Measurements from ENCODE around the gene SPESP1.

DNA sequence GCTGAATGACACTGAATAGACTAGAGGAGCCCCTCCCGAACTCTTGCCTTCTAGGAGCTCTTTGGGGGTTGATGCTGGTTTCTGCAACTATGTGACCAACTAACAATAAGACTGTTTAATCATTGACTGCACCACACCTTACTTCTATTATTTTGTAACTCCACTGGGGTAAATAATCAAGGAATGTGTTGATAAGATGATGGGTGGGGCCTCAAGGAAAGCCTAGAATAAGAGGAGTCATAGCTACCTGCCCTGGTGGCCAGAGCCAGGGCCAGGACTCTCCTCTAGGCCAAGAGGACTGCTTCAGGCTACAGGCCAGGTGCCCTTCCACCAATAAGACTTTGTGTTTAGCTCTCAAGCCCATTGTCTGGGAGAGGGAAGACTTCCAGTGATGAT is 41.2 kb upstream of the PIAS1 start:
- PRO-cap, 7 experiments, result no peak in any of the 7 experiments

GRCh38 chr15:68106225-68106508 is 52.1 kb downstream of the PIAS1 start:
- PRO-cap, 7 experiments, result no peak in any of the 7 experiments

DNA sequence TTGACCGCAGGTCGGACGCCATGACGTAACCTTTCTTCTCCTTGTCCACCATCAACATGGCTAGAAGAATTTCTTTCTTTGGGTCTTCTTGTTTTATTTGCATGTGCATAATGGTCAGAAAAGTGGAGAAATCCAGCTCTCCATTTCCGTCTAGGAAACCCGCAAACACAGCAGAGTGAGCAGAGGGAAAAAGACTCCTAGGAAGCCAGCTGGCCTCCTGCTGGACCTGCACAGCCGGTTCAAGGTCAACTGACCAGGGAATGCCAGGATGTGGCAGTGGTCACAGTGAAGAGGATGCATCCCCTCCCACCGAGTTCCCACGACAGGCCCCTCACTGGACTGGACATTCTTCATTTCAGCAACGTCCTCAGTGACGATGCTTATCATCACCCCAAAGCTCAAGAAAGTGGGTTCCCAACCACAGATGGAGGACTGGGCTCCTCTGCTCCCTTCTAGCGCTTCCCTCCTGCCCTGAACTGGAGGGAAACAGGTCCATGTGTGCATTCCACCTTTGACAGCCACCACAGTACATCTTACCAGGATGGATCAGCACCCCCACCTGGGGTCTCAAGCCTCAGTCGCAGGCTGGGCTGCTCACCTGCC is 7.6 kb downstream of the CALML4 start:
- PRO-cap, 7 experiments, result no peak in any of the 7 experiments

DNA sequence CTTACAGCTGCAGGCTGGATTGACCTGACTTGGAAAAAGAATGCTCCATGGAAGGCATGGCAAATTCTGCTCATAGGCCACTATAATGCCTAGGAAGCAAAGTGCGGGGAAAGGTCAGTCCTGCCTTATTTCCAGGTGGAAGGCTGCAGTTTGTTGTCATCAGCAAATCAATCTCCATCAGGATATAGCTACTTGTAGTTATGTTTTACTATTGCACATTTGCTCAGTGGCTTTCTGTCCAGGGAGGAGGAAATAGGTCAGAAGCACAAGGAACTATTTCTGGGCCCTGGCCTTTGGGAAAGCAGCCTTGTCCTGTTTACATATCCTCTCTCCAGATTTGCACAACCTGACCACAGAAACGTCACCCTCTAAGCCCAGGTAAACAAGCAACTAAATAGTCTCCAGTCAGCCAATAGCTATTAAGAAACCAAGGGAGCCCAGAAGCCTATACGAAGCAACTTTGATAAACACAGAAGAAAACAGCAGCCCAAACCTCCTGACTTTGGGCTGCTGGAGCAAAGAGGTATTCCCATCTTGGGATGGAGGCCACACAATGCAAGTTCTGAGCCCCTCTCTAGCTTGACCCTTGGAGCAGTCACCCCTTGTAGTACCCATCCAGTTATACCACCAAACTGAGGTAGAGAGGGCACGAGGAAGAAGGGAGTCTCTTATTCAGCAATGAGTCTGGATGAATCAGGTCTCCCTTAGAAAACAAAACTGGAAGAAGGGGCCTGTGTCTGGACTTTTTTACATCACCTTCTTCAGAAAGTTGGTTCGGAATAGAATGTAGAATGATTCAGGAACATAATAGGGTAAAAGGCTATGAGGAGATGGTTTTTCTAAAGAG is 2.3 kb upstream of the FEM1B start:
- PRO-cap, 7 experiments, result no peak in any of the 7 experiments

- PRO-cap, 7 experiments, result no peak in any of the 7 experiments
Measured at GRCh38 chr15:68290485-68291118, 13.1 kb downstream of the FEM1B start.

GRCh38 chr15:68326498-68327709 is 49.4 kb downstream of the FEM1B start:
- PRO-cap, 7 experiments, result no peak in any of the 7 experiments

DNA sequence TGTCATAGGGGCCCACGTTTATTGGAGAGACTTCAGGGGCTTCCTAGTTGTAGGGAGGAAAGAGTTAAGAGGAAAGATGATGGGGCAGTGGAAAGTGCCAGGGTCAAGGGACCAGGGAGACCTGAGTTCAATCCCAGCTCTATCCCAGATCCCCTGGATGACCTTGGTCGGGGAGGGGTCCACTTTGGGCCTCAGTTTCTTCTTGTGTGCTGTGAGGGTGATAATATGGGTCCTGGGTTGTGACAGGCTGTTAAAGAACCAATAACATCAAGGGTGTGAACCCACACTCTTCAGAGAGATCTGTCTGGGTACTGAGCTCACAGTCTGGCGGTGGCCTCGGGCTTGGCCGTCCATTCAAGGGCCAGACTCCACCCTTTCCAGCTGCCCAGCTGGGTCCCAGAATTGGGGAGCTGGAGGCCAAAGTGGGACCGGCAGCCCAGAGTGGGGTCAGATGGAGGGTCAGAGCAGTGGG is 1.2 kb downstream of the CORO2B start:
- PRO-cap, 7 experiments, result no peak in any of the 7 experiments

GRCh38 chr15:68599619-68600170 is 20.9 kb downstream of the CORO2B start:
- PRO-cap, 7 experiments, result no peak in any of the 7 experiments

GRCh38 chr15:68616474-68616940 is 37.7 kb downstream of the CORO2B start:
- PRO-cap, 7 experiments, result no peak in any of the 7 experiments

DNA sequence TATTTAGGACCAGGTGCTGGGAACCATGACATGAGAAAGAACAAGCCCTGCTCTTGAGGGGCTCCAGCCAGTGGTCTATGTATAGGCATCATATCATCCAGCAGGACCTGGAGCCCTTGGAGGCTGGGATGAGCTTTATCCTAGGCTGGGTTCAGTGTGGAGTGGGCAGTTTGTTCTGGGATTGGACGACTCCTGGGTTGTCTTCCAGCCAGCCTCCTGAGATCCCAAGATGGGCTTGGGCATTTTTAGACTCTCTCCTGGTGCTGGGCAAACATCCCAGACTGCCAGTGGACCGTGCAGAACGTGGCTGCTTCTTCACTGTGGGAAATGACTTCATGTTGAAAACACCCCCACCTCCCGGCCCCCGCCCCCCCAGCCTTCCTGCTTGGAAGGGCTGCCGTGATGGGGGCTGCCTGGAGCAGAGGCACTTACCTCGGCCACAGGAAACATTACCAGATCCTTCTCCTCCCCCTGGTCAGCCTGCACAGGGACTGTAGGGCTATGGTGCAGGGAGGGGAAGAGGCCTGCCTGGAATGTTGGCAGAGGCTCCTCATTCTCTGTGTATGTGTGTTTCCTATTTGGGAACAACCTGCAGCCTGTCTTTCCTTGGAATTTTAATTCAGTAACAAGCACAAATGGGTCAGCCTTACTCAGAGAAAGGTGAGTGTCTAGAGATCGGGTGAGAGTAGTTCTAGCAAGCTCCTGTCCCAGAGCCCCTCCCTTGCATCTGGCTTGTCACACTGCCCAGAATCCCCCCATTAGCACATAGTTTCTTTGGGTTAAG is 90.9 kb downstream of the ANP32A start:
- PRO-cap, 7 experiments, result no peak in any of the 7 experiments

GRCh38 chr15:68929812-68931267 is at the start of gene SPESP1:
TSS of gene SPESP1 (plus strand) at chr15:68930525.
- PRO-cap, 7 experiments, result peak in 2 of 7 experiments; most common plus-strand start chr15:68930525 (in 2)

GRCh38 chr15:69161554-69162246 is 1.3 kb downstream of the GLCE start:
- PRO-cap, 7 experiments, result no peak in any of the 7 experiments

DNA sequence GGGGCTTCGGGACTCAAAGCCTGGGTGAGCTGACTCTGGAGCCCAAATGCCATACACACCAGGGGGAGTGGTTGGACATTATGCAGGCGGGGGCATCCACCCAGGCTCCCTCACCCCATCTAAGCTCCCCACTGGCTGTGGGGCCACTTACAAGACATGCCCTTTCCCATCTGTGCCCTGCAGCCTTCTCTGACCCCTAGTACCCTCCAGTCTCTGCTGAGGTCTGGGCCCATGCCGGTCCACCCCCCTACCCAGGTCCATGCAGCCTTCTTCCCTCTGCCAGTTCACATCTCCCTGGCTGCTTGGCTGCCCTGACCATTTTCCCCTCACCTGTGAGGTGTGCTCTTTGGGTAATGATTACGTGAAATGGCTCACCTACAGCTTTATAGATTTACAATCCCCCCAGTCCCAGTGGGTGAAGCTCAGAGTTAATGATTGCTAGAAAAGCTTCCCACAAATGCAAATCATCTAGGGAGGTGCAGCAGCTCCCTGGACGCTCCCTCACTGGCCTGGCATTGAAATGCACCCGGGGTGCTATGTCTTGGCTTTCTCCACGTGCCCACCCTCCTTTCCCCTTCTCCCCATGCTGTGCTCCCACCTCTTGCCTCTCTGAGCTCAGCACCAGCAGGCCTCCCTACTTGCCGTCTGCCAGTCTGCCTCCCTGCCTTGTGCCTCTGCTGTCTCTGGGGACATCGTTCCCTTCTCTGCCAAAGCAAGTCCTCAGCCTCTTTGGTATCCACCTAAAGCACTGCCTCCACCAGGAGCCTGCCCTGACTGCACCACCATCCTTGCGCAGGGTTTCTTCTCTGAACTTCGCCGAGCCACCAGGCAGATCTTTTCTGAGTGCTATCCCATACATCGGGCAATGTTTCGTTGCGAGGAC is 18.7 kb downstream of the PAQR5 start:
- PRO-cap, 7 experiments, result no peak in any of the 7 experiments

DNA sequence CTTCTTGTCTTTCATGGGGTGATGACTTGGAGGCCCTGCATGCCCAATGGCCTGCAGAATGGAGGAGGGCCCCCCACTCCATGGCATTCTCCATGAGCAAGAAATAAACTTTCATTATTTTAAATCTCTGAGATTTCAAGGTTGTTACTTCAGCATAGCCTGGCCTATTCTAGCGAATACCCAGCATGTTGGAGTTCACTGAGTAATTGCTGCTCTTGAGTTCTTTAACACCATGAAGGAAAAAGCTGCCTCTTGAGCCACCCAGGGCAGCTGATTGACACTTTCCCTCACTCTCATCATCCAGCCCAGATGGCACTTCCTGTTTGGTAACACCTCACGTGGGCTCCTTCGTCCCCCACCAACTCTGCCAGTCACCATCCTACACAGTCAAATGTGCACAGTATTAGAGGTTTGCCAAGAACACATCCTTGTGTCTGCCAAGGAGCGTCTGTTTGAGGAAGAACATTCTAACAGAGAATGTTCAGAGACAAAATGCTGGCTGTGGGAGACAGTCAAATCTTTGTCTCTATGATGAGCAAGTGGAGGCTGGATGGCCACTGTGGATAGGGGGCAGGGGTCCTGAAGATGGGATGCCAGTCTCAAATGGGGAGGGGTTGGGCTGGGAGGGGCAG is 266.3 kb downstream of the RPLP1 start:
- PRO-cap, 7 experiments, result peak in 4 of 7 experiments; most common plus-strand start position 390 of the sequence (in 2); most common minus-strand start position 370 of the sequence (in 1)

- PRO-cap, 7 experiments, result no peak in any of the 7 experiments
Measured at GRCh38 chr15:69719418-69719996, 266.9 kb downstream of the RPLP1 start.

DNA sequence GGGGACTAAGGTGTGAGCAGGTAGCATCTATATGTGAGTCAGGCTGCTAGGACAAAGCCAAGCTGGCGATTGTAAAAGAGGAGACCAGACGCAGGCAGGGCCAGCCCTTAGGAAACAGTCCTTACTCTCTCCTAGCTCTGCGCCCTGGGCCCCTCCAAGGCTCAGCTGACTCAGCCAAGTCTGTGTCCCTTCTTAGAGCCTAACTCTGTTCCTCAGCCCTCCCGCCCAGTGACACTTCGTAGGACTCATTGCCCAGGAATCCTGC is 244.3 kb downstream of the TLE3 start:
- PRO-cap, 7 experiments, result no peak in any of the 7 experiments

DNA sequence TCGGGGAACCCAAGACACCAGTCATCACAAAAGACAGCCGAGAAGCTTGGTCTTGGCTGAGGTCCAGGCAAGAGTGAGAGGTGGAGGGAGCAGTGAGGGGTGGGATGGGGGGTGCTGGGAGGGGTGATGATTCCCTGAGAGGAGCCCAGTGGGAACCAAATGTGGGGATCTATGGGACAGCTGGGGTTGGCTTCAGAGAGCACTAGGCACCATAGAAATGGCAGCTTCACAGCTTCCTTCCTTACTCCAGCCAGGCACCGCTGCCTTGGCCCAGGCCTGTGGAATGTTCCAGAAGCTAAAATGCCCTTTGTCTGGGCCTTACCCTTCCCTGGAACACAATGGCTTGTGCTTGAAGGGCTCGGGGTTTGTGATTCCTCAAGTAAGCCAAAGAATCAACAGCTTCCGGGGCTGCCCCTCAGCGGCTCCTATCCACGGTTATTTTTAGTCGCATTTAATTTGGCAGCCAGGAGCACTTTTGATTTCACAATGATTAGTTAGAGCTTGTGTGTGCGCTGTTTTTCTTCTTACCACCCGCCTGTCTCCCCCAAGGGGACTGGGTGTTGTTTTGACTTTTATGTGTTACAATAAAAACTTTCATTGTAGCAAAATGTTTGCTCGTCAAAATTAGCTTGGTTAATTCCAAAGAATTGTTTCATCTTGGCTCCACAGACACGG is 74.0 kb downstream of the TLE3 start:
- PRO-cap, 7 experiments, result no peak in any of the 7 experiments

- PRO-cap, 7 experiments, result no peak in any of the 7 experiments
Measured at GRCh38 chr15:70047373-70048462, 50.0 kb downstream of the TLE3 start.

DNA sequence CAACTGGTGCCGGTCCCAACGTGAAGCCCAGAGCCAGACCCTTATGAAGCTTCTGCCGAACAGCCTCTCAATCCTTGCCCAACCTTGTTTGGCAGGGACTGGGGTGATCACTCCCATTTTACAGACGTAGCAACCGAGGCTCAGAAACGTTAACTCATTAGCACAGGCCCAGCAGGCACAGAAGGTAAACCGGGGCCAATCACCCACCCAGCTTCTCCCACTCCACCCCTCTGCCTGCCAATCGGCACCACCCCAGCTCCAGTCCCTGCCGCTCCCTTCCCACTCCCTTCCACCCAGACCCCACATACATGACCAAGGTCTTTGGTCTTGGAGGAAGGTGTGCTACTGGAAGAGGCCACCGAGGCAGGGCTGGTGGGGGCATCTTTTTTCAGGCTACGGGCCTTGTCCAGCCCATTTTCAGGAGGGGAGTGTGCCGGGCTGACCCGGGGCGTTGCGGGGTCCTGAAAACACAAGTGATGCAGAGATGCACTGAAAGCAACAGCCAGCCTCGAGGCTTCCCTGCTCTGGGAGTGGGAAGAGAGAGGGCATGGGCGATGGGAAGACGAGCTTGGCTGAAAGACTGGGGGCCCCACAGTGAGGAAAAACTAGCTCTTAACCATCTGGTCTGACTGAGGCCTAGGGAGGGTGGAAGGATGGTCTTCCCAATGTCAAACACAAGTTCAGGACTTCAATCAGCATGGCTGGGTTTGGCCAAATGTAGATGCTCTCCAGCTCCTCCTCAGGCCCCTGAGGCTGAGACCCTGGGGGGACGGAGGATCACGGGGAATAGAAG is 39.2 kb downstream of the TLE3 start:
- PRO-cap, 7 experiments, result no peak in any of the 7 experiments

DNA sequence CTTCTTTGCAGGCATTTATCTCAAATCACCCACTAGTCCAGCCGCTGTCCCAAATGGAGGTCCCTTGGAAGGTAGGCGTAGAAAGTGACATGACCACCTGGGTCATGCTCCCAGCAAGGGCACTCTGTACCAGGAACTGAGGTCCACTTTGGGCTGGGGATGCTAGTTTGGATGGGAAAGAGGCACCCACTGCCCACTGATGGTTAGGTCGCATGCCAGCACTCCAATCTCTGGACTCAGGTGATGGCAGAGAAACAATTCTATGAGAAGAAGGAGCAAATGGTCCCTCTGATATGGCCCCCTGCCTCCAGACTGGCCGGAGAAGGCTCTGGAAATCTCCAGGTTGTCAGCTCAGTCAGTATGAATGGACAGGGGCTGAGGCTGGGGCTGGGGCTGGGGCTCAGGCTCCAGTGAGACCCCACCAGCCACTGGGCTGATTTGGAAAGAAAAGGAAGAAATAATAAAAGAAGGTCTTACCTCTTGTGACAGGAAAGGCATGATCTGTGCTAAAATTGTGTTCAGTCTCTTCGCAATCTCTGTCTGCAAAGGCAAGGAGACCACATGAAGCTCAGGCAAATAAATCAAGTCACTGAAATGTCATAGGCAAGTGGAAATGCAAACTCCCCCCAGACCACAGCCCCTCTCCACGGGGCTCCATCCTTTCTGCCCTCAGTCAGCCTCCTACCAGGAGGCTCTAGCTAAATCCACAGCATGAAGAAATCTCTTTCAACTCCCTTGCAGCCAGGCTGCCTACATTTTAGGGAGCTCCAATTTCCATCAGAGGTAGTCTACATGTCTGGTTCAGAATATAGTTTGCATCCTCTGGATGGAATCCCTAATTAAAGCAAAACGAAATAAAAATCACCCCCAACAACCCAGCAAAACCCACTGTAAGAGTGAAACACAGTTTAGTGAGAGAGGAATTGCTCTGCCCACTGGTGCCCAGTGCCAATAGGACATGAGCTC is 21.8 kb downstream of the TLE3 start:
- PRO-cap, 7 experiments, result no peak in any of the 7 experiments